ENCODE measurements around the genes PSMC3, CELF1, OR4B1, OR4X2, OR4A15, OR8K5 and SLC43A3.

DNA sequence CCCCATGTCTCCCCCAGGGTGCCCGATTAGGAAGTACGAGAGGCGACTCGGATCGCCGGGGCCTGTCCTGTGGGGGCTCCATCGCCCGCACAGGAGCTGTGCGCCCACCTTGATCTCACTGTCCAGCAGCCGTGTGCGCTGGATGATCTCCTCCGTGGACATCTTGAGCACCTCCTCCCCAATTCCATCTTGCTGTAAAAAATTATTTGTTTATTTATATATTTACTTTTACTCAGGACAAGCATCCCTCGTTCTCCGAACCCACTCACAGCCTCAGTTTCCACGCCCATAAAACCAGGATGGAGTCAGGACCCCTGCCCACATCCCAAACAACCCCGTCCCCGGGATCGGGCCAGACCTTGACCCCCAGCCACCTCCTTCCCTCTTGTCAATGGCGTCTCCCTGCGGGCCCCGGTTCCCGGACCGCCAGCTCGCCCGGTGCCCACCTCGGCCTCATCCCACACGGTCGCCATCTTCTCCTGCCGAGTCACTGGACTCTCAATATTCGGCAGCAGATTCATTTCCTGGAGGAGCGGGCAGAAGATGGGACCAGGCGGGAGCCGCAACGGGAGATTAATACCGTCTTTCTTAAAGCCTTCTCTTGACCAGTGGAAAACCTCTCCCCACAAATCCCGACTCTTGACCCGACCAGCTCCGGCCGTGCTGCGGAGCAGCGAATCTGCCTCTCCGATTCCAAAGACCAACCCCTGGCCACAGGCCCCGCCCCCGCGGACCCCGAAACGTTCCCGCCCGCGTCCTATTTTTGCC, at the start of gene PSMC3:
PSMC3 (minus strand) TSS at position 681 of the 768 bp plus-strand sequence.
- PRO-cap, 2 experiments = peak in 2 of 2 experiments; most common plus-strand start position 529 of the sequence (in 1); most common minus-strand start position 715 of the sequence (in 2)

DNA sequence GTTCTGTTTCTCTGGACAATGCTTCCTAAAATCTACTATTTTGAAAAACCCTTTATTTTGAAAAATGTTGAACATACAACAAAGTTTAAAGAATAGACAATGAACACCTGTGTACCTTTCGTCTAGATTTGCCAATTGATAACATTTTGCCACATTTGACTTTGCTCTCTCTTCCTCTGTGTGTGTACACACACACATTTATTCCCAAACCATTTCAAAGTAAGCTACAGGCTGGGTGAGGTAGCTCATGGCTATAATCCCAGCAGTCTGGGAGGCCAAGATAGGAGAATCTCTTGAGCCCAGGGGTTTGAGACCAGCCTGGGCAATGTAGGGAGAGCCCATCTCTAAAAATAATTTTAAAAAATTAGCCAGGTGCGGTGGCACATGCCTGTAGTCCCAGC, 5.2 kb upstream of the PSMC3 start:
- PRO-cap, 2 experiments = no peak in any of the 2 experiments

DNA sequence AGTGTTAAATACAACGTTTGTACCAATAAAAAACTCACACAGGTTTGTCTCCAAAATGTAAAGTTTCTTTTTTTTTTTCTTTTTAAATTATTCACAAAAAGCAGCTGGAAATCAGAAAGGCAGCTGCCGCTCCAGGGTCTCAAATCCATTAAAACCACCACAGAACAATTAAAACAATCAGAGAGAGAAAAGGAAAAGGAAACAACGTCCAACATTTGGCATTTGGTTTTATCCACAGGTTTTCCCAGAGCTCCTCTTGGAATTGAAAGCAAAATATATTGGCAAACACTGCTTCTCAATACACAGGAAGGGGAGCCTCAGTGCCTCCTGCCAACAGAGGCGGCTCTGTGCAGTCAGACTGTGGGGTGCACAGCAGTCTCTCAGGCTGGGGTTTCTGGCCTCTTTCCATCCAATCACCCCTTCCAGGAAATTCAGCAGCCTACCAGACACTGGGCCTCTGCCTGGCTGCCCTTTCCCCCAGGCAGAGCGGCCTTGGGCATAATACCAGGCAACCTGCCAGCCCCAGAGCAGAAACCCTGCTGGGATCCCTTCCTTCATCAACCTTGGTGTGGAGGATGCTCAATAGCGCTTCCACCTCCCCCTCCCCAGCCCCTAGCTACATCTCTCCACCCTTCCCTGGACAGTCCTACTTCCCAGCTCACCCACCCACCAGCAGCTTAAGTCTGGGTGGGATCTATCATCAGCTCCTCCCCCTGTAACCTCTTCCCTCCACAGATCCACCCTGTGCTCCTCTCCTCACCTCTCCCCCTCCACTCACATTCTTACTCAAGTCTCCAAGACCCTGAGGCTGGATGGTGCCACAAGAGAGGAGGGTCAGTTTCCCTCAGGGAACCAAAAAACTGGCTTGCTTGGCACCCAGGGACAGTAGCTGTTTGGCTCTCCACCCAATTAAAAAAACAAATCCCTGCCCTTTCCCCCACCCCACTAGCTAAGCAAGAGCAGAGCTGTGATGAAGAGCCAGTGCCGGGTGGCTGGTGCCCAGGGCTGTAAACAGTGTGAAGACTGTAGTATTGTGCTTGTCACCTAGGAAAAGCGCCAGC, 17.9 kb upstream of the RAPSN start:
- PRO-cap, 2 experiments = no peak in any of the 2 experiments

- PRO-cap, 2 experiments = no peak in any of the 2 experiments
These were observed 26.9 kb downstream of the CELF1 start for GRCh38 chr11:47525970-47526573.

DNA sequence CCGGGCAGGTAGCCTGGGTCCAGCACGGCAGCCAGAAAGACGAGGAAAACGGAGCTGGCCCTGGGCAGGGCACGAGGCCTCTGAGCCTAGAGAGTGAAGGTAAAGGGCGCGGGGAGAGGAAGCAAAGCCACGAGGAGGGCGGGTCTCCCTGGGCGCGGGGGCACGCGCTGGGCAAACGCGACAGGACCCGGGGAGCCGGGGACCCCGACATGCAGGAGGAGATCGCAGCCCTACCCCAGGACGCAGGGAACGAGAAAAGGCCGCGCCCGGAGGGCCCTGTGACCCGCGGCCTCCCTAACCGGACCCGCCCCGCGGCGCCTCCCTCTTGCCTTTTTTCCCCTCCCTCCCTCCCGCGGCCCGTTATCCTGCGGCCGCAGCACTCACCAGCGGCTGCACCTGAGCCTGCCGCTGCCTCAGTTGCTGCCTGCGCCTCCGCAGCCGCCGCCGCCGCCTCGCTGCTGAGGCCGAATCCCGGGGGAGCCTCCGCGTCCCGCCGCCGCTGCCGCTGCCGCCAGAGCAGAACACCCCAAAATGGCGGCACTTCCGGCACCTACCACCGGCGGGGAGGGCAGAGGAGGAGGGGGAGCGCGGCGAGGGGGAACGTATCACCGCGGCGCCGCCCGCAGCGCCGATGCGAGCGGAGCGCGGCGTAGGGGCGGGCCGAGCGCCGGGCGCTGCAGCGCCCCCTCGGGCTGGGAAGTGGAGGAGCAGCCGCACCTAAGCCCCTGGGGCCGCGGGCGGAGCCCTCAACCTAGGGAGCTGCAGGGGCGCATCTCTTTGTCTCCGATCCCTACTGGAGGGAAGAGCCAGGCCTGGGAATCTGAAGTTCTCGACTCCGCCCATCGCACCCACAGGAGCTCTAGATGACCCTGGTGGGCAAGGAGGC, at the start of gene CELF1:
CELF1 (minus strand) TSS at position 525 of the 886 bp plus-strand sequence.
- PRO-cap, 2 experiments = peak in 2 of 2 experiments; most common plus-strand start position 749 of the sequence (in 2); most common minus-strand start position 523 of the sequence (in 2)

GRCh38 chr11:47754395-47754932, 12.7 kb downstream of the FNBP4 start:
- PRO-cap, 2 experiments = no peak in any of the 2 experiments

GRCh38 chr11:47836796-47838025, 10.9 kb downstream of the NUP160 start:
- PRO-cap, 2 experiments = no peak in any of the 2 experiments

GRCh38 chr11:47843344-47843845, 4.8 kb downstream of the NUP160 start:
- PRO-cap, 2 experiments = no peak in any of the 2 experiments

DNA sequence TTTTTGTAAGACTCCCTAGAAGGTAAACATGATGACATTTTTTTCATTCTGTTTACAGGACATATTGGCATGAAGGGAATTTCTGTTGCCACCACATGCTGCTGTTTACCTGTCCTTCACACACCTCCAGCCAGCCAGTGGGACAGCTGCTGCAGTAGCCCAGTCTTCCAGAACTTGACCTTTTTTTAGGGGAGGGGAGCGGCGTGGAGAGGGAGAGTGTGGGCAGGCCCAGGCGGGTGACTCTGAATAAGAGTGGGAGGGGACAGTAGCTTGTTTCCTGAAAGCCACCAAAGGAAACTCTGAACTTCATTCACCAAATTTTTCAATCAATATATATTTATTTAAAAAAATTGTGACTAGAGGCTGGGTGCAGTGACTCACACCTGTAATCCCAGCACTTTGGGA, 55.9 kb upstream of the PTPRJ start:
- PRO-cap, 2 experiments = no peak in any of the 2 experiments

- PRO-cap, 2 experiments = no peak in any of the 2 experiments
These were observed 9.9 kb downstream of the PTPRJ start for GRCh38 chr11:47990321-47990669.

- PRO-cap, 2 experiments = no peak in any of the 2 experiments
These were observed 79.6 kb upstream of the OR4B1 start for GRCh38 chr11:48136948-48137424.

DNA sequence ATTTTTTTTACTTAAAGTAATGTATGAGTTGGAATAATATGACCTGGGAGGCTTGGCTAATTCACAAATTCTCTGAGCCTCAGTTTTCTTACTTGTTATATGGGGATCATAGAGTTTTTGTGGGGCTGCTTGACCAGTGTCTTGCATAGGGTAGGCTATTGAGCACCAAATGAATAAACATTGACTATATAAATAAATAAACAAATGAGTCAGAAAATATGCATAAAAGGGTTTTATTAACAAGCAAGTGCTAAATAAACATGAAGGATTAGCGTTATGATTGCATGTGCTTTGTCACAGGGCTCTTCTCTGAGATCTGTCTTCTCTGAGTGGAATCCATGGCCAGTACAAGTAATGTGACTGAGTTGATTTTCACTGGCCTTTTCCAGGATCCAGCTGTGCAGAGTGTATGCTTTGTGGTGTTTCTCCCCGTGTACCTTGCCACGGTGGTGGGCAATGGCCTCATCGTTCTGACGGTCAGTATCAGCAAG, at the start of gene OR4B1:
OR4B1 (plus strand) TSS at position 339 of the 491 bp plus-strand sequence.
- PRO-cap, 2 experiments = no peak in any of the 2 experiments

- PRO-cap, 2 experiments = no peak in any of the 2 experiments
These were observed at the start of gene OR4X2 for GRCh38 chr11:48244662-48245286. OR4X2 (plus strand) TSS chr11:48245104.

- PRO-cap, 2 experiments = no peak in any of the 2 experiments
These were observed 54.8 kb upstream of the OR4C12 start for GRCh38 chr11:50037224-50037490.

- PRO-cap, 2 experiments = no peak in any of the 2 experiments
These were observed 208.4 kb upstream of the OR4C12 start for GRCh38 chr11:50190785-50190993.

GRCh38 chr11:55099038-55099308, 163.0 kb upstream of the TRIM48 start:
- PRO-cap, 2 experiments = peak in 2 of 2 experiments; most common minus-strand start chr11:55099190 (in 2)

- PRO-cap, 2 experiments = no peak in any of the 2 experiments
These were observed at the start of gene OR4A15 for GRCh38 chr11:55367567-55368171. OR4A15 (plus strand) TSS chr11:55367974.

- PRO-cap, 2 experiments = no peak in any of the 2 experiments
These were observed at the start of gene OR8K5 for GRCh38 chr11:56160020-56160615. OR8K5 (minus strand) TSS chr11:56160317.

DNA sequence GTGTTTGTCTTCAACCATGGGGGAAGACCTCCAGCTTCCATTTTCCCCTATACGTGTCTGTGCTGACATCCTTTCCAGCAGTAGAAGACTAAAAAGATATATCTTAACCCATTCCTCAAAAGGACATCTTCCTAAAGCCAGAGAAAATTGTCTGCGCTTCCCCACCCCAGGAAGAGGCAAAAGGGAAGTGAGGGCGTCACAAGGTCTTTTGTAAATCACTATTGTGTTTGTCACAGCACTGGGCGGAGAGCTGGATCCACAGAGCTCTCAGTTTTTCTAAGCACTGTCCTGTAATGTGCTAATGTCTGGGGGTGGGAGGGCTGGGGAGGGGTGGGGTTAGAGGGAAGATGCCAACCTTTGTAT, 9.5 kb downstream of the LRRC55 start:
- PRO-cap, 2 experiments = no peak in any of the 2 experiments

- PRO-cap, 2 experiments = peak in 2 of 2 experiments; most common plus-strand start chr11:57427216 (in 1); most common minus-strand start chr11:57427086 (in 2)
These were observed at the start of gene SLC43A3 for GRCh38 chr11:57426369-57427336. SLC43A3 (minus strand) TSS chr11:57427121.